ENCODE measurements around a stretch of chr10.

GRCh38 chr10:21350467-21350842 is 175.0 kb downstream of the SKIDA1 start:
- PRO-cap: no peak
CAGE:
- cytosol, long polyA minus RNA: no peak
- cytosol, long polyA plus RNA: no peak
- long polyA plus RNA: no peak
- nucleus, long polyA minus RNA: no peak
- nucleus, long polyA plus RNA: no peak

DNA sequence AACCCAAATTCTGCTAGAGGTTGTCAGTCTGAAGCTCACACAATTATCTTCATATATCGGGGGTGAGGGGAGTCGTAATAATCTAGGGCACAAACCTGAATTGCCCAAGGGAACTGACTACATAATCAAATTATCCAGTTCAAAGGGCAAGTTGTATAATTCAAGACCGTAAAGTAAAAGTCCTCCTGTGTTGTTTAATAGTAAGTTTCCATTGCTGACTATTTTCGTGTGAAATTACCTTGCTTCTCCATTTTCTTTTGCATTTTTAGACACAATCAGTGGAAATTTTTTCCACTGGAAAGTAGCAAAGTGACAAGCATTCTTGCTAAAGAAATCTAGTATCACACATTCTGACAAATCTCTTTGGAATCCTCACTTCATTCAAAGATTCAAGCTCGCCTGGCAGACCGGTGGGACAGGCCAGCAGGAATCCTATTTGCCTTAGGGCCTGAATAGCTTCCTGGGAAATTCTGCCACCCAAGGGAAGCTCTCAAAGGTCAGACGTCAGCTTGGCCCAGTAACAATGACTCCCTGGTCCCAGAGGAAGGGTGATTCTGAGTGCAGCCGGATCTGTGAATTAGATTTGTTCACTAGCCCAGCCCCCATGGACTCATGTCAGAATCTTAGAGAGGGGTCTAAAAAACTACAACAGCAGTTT is 161.2 kb downstream of the SKIDA1 start:
- PRO-cap: no peak
CAGE:
- cytosol, long polyA minus RNA: no peak
- cytosol, long polyA plus RNA: no peak
- long polyA plus RNA: no peak
- nucleus, long polyA minus RNA: start-site peak on the plus strand centred at position 526 of the sequence, 29 bp wide, 5 reads
- nucleus, long polyA plus RNA: no peak

DNA sequence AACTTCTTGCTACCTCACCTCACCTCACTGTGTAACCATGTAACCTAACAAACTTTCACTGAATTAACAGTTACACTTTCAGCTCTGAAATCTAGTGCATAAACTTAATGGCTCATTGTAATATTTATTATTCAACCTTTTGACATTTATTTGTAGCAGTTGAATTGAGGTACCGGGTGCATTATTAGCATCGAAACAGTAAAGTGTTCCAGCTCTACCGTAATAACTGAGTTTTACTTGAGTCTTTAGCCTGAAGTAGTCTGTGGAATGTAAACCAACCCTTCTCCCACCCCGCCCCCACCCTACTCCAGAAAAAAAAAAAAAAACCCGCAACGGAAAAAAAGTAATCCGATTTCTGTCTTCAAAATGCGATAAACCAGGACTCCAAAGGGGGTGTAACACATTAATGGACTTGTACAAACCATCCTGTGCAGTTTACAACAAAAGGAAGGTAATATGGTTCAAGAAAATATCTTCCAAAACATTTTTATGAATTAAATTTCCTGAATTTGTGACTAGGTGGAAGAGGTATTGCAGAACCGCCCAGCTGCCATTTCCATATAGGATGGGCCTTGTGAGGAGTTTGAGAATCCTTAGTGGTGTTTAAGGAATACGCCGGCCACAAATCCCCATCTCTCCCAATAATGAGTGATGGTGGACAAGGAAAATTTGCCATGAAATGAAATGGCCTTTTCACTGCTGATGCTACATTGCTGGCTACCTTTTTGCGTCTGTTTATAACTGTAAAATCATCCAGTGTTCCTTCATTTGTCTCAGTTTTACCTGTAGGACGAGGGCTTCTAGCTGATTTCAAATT is 10.7 kb downstream of the SKIDA1 start:
- PRO-cap: no peak
CAGE:
- cytosol, long polyA minus RNA: no peak
- cytosol, long polyA plus RNA: no peak
- long polyA plus RNA: no peak
- nucleus, long polyA minus RNA: no peak
- nucleus, long polyA plus RNA: no peak

GRCh38 chr10:21524291-21525209 is 932 bp downstream of the SKIDA1 start:
- PRO-cap: bidirectional peak, plus-strand start at chr10:21524801, minus-strand start at chr10:21524818; bidirectional peak, plus-strand start at chr10:21525045, minus-strand start at chr10:21525051
CAGE:
- cytosol, long polyA minus RNA: no peak
- cytosol, long polyA plus RNA: no peak
- long polyA plus RNA: no peak
- nucleus, long polyA minus RNA: start-site peak on the plus strand at chr10:21524600-21524717, 107 reads
- nucleus, long polyA plus RNA: no peak

DNA sequence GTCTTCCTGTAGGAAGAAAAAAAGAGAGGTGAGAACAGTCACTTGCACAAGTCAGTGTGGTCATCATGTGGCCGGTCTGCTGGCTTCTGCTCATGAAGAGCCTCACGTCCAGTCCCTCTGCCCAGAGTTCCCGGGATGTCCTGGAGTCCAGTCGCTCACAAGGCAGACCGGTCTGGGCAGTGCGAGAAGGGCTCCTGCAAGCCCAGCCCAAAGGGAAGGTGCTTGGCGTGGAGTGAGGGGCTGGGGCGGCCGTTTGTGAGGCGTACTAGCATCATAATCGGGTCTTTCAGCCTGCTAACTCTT is 222.7 kb downstream of the MLLT10 start:
- PRO-cap: no peak
CAGE:
- cytosol, long polyA minus RNA: no peak
- cytosol, long polyA plus RNA: no peak
- long polyA plus RNA: no peak
- nucleus, long polyA minus RNA: no peak
- nucleus, long polyA plus RNA: no peak

GRCh38 chr10:21806948-21807671 is 196.4 kb downstream of the DNAJC1 start:
- PRO-cap: no peak
CAGE:
- cytosol, long polyA minus RNA: no peak
- cytosol, long polyA plus RNA: no peak
- long polyA plus RNA: no peak
- nucleus, long polyA minus RNA: no peak
- nucleus, long polyA plus RNA: no peak

GRCh38 chr10:21976626-21977341 is 26.7 kb downstream of the DNAJC1 start:
- PRO-cap: no peak
CAGE:
- cytosol, long polyA minus RNA: no peak
- cytosol, long polyA plus RNA: no peak
- long polyA plus RNA: no peak
- nucleus, long polyA minus RNA: no peak
- nucleus, long polyA plus RNA: no peak

DNA sequence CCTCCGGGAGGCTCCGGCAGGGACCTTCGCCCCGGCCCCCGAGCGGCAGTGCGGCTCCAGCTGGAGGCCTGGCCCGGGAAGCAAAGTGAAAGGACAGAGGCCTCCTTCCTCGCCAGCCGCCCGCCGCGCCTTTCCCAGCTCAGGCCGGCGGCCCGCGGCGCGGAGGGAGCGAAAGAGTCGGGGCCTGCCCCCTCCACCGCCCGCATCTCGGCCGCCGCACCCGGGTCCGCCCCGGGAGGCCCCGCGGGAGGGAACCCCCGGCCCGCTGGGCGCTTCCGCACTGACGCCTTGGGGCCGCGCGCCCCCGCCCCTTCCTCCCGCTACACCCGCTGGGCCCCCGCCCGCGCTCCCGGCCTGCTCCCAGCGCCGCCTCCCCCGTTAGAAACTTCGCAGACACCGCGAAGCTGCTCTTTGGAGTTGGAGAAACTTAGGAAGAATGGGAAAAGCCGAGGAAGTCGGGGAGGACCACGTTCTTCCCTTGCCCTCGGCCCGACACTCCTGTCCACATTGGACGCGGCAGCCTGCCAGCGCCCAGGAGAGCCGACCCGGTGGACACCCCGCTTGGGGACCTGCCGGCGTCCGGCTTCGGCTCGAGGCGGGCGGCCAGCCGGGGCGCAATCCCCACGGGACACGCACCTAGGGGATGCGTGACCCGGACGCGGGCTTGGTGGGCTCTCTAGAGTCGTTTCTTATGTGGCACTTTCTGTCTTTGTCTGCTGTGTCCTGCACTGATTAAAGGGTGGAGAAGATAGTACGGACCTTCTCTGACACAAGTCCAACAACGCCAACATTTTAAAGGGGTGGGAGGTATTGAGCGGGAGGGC is 4.3 kb upstream of the SPAG6 start:
- PRO-cap: bidirectional peak, plus-strand start at position 51 of the sequence, minus-strand start at position 133 of the sequence; unidirectional peak, minus-strand start at position 282 of the sequence; unidirectional peak, minus-strand start at position 500 of the sequence
CAGE:
- cytosol, long polyA minus RNA: no peak
- cytosol, long polyA plus RNA: no peak
- long polyA plus RNA: no peak
- nucleus, long polyA minus RNA: no peak
- nucleus, long polyA plus RNA: no peak

DNA sequence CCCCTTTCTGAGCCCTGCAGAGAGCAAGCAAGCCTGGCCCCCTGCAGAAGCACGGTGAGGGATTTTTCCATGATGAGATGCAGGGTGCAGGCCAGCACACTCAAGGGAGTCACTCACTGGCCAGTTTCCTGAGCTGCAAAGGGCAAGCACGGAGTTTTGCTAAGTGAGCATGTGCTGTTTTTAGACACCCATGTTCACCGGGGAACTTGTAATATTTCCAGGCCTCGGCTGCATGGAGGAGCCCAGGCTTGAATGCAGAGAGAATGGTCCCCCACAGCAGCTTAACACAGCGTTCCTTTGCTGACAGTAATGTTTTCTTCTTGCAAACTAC is 176.5 kb downstream of the PIP4K2A start:
- PRO-cap: no peak
CAGE:
- cytosol, long polyA minus RNA: no peak
- cytosol, long polyA plus RNA: no peak
- long polyA plus RNA: no peak
- nucleus, long polyA minus RNA: no peak
- nucleus, long polyA plus RNA: no peak

DNA sequence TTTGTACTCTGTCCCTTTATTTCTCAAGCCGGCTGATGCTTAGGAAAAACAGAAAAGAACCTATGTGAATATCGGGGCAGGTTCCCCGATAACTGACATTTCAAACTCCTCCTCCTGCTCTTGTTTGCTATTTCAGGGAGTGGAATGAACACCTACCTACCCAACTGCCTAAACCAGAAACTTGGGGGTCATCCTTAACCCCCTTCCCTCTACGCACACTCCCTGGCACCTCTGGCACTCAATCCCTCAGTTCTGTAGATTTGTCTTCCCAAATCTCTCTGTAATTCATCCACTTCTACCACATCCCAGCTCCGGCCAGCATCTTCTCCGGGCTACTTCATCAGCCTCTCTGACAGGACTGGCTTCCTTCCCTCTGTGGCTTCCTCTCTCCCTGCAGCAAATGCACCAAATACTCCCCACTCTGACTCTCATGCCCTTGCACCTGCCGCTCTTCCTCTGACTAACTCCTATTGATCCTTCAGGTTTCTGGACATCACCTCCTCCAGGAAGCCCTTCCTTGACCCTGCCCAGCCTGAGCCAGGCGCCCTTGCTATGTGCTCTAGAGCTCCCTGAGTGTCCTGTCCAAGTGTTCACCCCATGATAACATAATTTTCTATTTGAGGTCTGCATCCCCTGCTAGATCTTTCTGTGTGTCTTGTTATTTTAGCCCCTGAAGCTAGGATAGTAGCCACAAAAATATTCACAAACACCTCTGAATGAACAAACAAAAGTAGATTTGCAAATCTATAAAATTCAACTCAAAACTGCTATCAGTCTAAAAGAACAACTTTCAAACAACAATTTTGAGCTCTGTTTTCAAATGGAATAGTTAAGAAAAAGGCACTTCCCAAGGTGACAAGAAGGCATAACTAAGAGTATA is 147.9 kb downstream of the PIP4K2A start:
- PRO-cap: no peak
CAGE:
- cytosol, long polyA minus RNA: no peak
- cytosol, long polyA plus RNA: no peak
- long polyA plus RNA: no peak
- nucleus, long polyA minus RNA: no peak
- nucleus, long polyA plus RNA: no peak

GRCh38 chr10:22611670-22612116 is 102.7 kb downstream of the PIP4K2A start:
- PRO-cap: no peak
CAGE:
- cytosol, long polyA minus RNA: no peak
- cytosol, long polyA plus RNA: no peak
- long polyA plus RNA: no peak
- nucleus, long polyA minus RNA: no peak
- nucleus, long polyA plus RNA: no peak

DNA sequence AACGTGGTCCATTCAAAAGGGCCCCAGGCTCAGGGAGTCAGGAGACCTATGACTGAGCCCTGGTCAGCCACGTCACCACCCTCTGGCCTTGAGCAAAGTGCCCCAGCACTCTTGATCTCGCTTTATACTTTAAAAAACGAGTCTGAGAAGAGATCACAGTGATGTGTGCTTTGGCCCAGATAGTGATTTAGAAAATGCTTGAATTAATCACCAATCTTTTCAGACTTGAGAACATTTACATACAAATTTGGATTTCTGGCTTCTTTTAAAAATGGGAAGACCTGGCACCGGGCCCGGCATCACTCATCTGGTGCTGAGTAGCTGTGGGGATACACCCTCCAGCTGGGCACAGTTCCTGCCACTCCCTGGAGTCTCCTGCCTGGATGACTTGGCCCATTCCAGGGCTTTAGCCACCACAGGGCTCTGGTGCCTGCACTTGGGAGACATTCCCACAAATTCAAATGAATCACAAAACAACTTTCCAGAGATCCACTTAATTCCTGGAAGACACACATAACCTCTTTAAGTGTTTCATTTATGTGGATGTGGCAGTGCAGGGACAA is 93.9 kb downstream of the PIP4K2A start:
- PRO-cap: unidirectional peak, plus-strand start at position 132 of the sequence; bidirectional peak, plus-strand start at position 416 of the sequence, minus-strand start at position 309 of the sequence
CAGE:
- cytosol, long polyA minus RNA: no peak
- cytosol, long polyA plus RNA: no peak
- long polyA plus RNA: no peak
- nucleus, long polyA minus RNA: no peak
- nucleus, long polyA plus RNA: no peak

DNA sequence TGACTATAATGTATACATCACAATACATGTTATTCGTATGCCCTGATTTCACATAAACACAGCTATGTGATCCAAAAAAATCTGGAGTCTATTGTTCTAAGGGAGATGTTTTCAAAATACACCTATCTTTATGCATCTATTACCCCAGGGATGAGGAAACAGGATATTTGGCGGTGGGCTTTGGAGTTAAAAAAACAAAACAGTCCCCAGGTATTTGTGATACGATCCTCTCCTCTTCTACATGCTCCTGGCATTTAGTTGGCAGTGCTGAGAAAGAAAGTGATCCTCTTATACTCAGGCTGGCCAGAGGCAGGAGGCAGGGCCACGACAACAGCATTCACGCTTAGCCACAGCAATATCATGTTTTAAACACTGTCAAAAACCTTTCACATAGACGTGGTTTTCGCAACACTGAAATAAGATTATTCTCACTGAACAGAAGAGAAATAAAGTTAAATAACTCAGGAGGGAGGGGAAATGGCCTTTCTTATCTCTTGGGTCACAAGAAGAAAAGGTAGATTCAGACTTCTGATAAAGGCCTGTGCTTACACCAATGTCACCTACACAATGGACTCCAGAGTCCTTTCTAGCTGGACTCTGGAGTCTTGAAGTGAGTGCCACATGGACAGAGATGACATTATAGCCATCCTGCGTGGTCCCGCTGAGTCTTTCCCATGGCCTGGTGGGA is 88.8 kb downstream of the PIP4K2A start:
- PRO-cap: no peak
CAGE:
- cytosol, long polyA minus RNA: no peak
- cytosol, long polyA plus RNA: no peak
- long polyA plus RNA: no peak
- nucleus, long polyA minus RNA: no peak
- nucleus, long polyA plus RNA: no peak

- PRO-cap: no peak
CAGE:
- cytosol, long polyA minus RNA: no peak
- cytosol, long polyA plus RNA: no peak
- long polyA plus RNA: no peak
- nucleus, long polyA minus RNA: no peak
- nucleus, long polyA plus RNA: no peak
Measured at GRCh38 chr10:22629778-22630209, 84.6 kb downstream of the PIP4K2A start.

- PRO-cap: no peak
CAGE:
- cytosol, long polyA minus RNA: no peak
- cytosol, long polyA plus RNA: no peak
- long polyA plus RNA: no peak
- nucleus, long polyA minus RNA: no peak
- nucleus, long polyA plus RNA: no peak
Measured at GRCh38 chr10:22655278-22655551, 59.2 kb downstream of the PIP4K2A start.

DNA sequence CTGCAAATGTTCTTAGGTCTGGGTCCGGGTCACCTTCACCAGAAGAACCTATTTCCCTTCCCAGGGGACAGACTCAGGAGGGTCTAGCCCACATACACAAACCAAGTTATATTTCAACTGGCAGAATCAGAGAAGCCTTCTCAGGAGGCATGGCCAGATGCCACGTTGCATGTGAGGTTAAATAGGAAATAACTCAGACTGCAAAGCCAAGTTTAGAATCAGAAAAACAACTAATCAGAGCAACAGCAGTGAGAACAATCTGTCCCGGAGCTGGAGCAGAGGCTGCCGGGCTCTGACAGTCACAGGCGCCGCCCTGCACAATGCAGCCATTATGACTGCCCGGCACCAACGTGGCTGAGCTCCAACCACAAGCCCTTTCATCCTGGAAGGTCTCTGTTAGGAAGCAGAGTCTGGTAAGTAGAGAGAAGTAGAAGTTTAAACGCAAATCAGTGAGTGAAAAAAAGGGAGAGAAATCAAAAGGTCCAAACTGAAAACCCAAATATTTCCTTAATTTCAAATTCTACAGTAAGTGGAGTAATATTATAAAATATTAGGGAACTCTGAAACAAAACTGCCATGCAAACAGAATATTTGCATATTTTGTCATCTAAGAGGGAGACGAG is 78.4 kb upstream of the ARMC3 start:
- PRO-cap: no peak
CAGE:
- cytosol, long polyA minus RNA: no peak
- cytosol, long polyA plus RNA: no peak
- long polyA plus RNA: no peak
- nucleus, long polyA minus RNA: no peak
- nucleus, long polyA plus RNA: no peak

GRCh38 chr10:23342287-23342931 is 2.2 kb downstream of the C10orf67 start:
- PRO-cap: no peak
CAGE:
- cytosol, long polyA minus RNA: no peak
- cytosol, long polyA plus RNA: no peak
- long polyA plus RNA: no peak
- nucleus, long polyA minus RNA: no peak
- nucleus, long polyA plus RNA: no peak

- PRO-cap: no peak
CAGE:
- cytosol, long polyA minus RNA: no peak
- cytosol, long polyA plus RNA: no peak
- long polyA plus RNA: no peak
- nucleus, long polyA minus RNA: no peak
- nucleus, long polyA plus RNA: no peak
Measured at GRCh38 chr10:23442193-23443080, 3.6 kb downstream of the OTUD1 start.

DNA sequence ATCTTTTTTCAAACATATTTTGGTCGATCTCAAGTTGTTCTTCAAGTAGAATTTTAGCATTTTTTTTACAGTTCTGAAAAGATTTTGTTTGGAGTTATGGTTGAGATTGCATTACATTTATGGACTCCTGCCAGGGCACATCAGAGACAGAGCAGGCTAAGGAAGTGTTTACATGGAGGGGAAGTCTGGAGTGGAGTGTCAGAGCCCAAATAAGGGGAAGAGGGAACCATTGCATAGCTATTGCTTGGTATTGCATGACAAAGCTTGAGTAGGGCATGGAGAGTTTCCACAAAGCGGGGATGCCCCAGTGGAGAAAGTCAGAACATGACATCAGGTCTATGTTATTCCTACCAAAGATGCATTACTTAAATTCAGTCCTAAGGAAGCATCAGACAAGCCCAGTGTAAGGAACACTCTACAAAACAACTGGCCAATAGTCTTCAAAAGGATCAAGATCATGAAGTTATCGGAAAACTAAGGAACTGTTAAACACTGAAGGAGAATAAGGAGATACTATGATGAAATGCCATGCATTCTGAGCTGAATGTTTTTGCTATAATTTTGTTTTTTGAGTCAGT is 204.6 kb downstream of the OTUD1 start:
- PRO-cap: no peak
CAGE:
- cytosol, long polyA minus RNA: no peak
- cytosol, long polyA plus RNA: no peak
- long polyA plus RNA: no peak
- nucleus, long polyA minus RNA: no peak
- nucleus, long polyA plus RNA: no peak

DNA sequence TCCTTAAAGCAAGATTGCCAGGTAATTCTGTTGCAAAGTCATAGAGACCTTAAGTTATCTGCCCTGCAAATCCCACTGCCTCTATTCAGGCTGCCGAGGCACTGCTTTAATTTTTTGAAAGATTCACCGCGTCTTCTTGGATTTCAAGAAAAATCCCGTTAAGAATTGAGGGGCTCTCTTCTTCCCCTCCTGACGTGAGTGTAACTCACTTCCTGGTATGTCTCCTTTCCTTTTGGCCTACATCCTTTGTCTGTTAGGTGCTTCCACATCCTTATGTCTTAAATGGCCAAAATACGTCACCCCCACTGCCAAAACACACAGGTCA is 1.4 kb upstream of the KIAA1217 start:
- PRO-cap: no peak
CAGE:
- cytosol, long polyA minus RNA: no peak
- cytosol, long polyA plus RNA: no peak
- long polyA plus RNA: no peak
- nucleus, long polyA minus RNA: no peak
- nucleus, long polyA plus RNA: no peak

All from endothelial cell of umbilical vein (primary cell).